Bronchial epithelial cell (primary cell): ENCODE measurements around a stretch of chr21.

- RRBS, 2 experiments: no CpG with 5 or more reads among the region's 25 CpGs
Measured at GRCh38 chr21:16587785-16588874, 858.3 kb downstream of the USP25 start.

GRCh38 chr21:17139560-17140024, 373.3 kb upstream of the CXADR start:
- RRBS, 2 experiments: no CpG with 5 or more reads among the region's 6 CpGs

DNA sequence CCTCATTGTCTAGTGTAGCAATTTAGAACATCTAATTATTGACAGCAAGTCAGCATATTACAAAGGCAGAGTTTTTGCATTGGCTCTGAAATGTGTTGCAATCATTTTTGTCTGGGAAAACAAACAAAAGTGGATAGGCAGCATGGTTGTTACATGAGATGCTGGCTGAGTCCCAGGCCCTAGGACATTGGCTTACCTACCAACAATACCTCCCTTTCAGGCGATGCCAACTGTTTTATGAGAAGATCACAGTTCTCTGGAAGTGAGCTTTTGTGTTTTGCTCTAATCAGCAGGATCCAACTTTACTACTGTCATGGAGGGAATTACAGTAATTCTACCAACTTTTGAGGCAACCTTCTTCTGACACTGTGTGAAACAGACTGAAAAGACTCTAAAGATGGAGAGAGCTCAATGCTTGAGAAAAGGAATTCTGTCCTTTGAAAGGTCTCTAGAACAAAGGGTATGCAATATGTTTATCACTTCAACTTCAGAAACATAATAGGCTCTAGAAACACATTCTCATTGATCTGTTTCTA, 71.4 kb upstream of the CXADR start:
- RRBS, 2 experiments: no CpG with 5 or more reads among the region's 1 CpG

DNA sequence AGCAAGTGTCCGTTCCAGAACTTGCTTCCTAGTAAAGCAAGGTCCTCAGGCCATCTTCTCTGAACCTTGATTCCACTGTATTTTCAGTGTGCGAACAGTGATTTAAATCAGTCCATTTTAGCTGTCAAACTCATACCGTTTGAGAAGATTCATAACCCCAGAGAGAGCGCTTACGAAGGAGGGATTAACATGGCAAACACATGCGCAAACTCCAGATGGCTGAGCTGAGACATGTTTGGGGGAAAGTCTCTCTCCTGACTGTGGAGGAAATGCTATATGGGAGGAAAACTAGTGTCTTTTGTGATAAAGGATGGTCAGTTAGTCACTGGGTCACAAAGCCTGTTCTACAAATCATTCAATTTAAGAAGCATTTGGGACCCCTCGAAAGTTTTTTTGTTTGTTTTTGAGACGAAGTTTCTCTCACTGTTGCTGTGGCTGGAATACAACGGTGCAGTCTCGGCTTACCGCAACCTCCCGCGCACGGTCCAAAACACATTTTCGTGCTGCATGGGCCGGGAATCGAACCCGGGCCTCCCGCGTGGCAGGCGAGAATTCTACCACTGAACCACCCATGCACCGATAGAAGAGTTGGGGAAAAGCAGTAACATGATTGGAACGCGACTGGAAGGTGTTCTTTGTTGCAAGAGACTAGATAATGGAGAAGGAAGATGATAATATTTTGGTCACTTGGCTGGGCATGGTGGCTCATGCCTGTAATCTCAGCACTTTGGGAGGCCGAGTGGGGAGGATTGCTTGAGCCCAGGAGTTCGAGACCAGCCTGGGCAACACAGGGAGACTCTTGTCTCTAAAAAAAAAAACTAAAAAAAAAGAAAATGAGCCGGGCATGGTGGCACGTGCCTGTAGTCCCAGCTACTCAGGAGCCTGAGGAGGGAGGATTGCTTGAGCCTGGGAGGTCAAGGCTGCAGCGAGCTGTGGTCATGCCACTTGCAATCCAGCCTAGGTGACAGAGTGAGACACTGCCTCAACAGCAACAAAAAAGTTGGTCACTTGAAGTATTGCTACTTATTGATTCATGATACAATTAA, 58.2 kb upstream of the CXADR start:
- RRBS, 2 experiments: no CpG with 5 or more reads among the region's 29 CpGs

- RRBS, 2 experiments: no CpG with 5 or more reads among the region's 13 CpGs
Measured at GRCh38 chr21:17462435-17462931, 50.4 kb upstream of the CXADR start.

DNA sequence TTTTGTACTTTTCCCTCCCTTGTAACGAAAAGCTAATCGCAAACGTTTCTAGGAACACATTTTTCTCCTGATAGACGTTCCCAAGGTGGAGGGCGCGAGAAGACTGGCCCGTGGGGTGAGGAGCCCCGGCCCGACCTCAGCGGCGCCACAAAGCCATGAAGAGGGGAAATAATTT, 978 bp downstream of the BTG3 start:
- RRBS, 2 experiments: no CpG with 5 or more reads among the region's 11 CpGs

DNA sequence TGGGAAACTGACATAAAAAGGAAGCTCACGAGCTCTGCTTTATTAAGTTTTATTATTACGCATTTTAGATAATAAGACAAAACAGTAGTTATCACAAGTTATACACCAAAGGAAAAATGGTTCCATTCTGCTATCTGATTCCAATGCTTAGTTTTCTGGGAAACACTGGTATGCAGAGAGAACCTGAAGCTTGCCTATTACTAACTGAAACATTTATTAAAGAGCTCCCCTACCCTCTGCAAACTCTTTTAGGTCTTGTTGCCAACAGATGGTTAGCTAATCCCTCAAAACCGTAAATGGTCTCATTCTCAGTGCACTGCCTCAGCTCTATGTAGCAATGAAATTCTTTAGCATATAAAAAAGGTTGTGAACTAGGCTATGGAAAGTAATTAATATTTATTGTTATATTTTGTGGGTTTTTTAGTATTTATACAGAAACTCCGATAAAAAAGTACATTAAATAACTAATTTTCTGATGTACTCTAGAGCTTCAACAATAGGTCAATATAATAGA, 20.4 kb downstream of the C21orf91 start:
- RRBS, 2 experiments: no CpG with 5 or more reads among the region's 4 CpGs

GRCh38 chr21:19899560-19900129, 1098.6 kb upstream of the NCAM2 start:
- RRBS, 2 experiments: no CpG with 5 or more reads among the region's 18 CpGs

GRCh38 chr21:21463447-21464052, 465.3 kb downstream of the NCAM2 start:
- RRBS, 2 experiments: no CpG with 5 or more reads among the region's 4 CpGs

DNA sequence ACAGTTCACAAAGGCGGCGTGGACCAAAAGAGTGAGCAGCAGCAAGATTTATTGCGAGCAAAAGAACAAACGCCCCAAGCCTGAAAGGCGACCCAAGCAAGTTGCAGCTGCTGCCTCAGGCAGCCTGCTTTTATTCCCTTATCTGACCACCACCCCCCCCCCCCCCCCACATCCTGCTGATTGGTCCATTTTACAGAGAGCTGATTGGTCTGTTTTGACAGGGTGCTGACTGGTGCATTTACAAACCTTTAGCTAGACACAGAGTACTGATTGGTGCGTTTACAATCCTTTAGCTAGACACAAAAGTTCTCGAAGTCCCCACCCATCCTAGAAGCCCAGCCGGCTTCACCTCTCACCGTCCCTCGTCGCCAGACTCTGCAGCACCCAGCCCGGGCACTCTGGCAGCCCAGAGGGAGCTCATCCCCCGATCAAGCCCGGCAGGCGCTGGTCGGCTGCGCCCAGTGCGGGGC, 2023.0 kb downstream of the NCAM2 start:
- RRBS, 2 experiments: 90 to 91% methylated on average over 10 of the region's 18 CpGs

GRCh38 chr21:25645279-25645698, 6.2 kb downstream of the JAM2 start:
- RRBS, 2 experiments: no CpG with 5 or more reads among the region's 2 CpGs

GRCh38 chr21:25898725-25899014, 163.9 kb downstream of the GABPA start:
- RRBS, 2 experiments: no CpG with 5 or more reads among the region's 2 CpGs

- RRBS, 2 experiments: no CpG with 5 or more reads among the region's 8 CpGs
Measured at GRCh38 chr21:25925813-25926532, 191.2 kb downstream of the GABPA start.

GRCh38 chr21:26139959-26140679, 30.5 kb downstream of the APP start:
- RRBS, 2 experiments: no CpG with 5 or more reads among the region's 6 CpGs

GRCh38 chr21:26801469-26802087, 43.6 kb downstream of the ADAMTS1 start:
- RRBS, 2 experiments: no CpG with 5 or more reads among the region's 3 CpGs

DNA sequence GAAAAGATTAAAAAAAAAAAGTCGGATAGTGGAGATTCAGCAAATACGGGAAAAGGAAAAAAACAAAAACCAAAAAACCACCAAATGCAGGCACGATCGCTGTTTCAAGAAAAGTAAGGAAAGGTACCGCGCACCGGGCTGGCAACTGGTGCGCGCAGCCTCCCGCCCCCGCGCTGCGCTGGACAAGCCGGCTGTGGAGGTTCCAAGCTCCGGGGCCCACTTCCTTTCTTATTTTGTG, 320 bp downstream of the ADAMTS5 start:
- RRBS, 2 experiments: 1% methylated on average over 8 of the region's 15 CpGs

- RRBS, 2 experiments: no CpG with 5 or more reads among the region's 4 CpGs
Measured at GRCh38 chr21:27379372-27379747, 412.5 kb upstream of the ADAMTS5 start.

DNA sequence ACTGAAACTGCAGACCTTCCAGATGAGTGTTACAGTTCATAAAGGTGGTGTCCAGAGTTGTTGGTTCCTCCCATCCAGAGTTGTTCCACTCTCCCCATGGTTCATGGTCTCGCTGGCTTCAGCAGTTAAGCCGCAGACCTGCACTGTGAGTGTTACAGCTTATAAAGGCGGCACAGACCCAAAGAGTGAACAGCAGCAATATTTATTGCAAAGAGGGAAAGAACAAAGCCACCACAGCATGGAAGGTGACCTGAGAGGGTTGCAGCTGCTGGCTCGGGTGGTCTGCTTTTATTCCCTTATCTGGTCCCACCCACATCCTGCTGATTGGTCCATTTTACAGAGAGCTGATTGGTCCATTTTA, 917.8 kb upstream of the ADAMTS5 start:
- RRBS, 2 experiments: no CpG with 5 or more reads among the region's 4 CpGs